Ascending aorta (tissue), 1 donor: ENCODE measurements around the genes TYW5 and CASP10.

DNA sequence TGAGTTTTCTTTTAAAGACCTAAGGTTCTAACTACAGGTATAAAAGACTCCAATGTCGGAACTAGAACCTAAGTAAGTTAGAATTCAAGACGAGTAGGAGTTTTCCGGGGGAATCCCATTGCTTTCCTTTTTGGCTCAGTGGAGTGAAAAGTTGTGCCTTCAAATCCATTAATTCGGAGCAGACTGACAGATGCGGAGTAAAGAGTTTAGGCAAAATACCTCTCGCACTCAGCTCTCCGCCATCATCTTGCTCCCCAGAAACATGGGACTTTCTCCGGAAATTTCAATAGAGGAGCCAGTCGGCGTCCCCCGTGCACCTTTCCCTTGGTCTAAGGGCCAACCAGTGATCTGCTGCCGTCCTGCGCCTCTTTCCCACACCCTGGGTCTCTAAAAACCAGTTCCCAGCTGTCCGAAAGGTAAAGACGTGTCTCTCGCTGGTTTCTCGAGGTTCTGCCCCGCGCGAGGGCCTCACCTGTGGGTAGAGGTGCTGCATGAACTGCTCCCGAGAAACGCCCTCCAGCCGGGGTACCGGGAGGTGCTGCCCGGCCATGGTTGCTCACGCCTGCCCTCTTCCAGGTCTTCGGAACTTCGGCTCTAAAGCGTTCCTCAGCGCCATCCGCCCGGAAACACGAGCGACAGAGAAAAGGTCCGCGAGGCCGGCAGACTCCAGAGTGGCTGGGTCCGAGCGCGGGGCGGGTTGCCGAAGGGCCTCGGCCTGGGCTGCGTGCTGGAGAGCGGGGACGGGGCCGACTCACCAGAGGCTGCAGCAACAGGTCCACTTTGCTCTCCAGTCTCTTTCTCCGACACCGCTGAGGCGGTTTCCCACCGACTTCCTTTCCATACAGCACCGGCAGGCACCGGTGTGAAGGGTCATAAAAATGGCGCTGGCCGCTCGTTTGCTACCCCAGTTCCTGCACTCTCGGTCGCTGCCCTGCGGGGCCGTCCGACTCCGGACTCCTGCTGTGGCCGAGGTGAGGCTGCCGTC lies at the start of gene TYW5:
TYW5 (minus strand) TSS at position 571 of the 985 bp plus-strand sequence.
- PRO-cap: bidirectional peak, plus-strand start at position 669 of the sequence, minus-strand start at position 572 of the sequence

- PRO-cap: no peak
These were observed 150.1 kb upstream of the SPATS2L start for GRCh38 chr2:200156434-200156717.

- PRO-cap: no peak
These were observed 78.1 kb downstream of the KCTD18 start for GRCh38 chr2:200431539-200432389.

- PRO-cap: no peak
These were observed 28.5 kb downstream of the AOX1 start for GRCh38 chr2:200614172-200614847.

DNA sequence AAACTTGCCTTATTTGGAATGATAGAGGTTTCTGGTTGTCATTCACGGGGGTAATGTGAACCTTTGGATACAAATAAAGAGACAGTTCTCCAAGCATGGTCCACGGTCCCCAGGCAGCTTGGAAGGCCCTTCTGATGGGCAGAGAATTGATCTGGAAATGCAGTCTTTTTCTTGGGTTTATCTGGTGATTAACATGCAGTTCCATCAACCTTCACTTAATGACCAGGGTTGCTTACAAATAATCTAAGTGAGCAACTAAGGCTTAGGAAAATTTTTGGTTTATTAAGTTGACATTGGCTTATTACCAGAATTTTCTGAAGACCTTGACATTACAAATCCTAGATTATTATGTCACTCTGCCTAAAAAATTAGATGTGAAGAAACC lies 69.8 kb downstream of the AOX1 start:
- PRO-cap: no peak

DNA sequence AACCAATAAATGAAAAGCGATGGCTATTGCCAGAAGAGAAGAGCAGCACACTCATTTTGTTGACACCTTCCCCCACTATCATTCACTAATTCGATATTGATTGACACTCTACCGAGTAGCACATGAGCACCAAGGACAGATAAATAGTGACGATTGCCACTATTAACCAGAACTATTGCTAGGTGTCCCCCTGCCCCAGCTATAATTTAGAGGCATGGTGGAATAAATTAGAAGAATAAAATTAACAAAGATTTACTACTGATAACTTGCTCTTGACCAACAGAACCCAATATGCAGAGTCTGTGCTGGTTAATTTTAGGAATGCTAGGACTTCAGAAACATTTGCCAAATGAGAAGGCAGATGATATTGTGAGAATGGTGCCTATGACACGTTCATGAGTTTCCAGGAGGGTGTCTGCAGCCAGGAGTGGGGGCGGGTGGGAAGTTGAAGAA lies 101.7 kb upstream of the BZW1 start:
- PRO-cap: no peak

DNA sequence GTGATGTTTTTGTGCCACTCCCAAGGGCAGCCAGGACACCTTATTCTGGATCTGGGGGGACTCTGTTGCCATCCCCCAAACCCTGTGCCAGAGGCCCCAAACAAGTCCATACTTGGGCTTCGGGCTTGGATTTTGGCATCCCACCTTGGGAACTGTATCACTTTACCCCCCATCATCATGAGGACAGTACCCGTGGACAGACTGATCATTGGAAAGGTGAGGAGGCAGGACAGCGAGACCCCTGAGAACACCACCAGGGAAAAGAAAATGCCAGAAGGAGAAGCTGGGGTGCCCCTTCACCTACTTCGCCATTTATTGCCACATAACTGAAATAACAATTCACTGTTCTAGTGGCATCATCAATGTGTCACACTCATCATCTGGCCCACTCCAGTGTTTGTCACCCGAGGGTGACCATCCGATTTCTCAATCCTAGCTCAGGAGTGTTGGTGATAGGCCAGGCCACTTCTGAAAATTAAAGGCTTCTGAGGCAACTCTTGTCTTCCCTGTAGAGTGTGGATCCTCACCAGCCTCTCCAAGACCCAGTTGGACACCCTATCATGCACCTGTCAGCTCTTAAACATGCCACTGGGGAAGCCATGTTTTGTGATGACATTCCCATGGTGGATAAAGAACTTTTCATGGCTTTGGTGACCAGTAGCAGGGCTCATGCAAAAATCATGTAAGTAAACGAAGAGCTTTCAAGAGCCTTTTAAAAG lies 63.0 kb upstream of the BZW1 start:
- PRO-cap: no peak

DNA sequence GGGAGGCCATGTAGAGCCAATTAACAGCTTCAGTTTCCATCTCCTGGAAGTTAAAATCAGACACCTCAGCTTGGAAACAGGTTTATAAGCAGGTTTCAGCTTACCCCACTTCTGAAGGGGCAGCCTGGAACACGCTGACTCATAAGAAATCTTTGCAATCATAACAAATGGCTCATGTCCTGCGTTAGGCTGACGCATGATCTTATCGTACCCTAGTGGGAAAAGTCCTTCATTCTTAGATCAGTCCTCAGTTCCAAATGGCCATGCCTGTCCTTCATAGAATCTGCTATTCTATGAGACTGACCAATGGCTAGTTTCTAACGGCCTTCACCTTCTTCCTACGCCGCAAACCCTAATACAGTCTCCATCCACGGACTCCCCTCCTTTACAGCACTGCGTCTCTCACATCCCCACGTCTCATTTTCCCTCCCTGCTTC lies 24.3 kb upstream of the BZW1 start:
- PRO-cap: no peak

DNA sequence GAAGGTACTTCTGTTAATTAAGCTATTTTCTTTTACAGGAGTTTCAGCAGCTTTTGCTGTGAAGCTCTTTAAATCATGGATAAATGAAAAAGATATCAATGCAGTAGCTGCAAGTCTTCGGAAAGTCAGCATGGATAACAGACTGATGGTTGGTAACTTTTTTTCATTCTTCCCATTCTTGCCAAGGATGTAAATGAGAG lies 6.1 kb downstream of the BZW1 start:
- PRO-cap: no peak

- PRO-cap: no peak
These were observed 2.5 kb downstream of the CLK1 start for GRCh38 chr2:200861993-200862413.

DNA sequence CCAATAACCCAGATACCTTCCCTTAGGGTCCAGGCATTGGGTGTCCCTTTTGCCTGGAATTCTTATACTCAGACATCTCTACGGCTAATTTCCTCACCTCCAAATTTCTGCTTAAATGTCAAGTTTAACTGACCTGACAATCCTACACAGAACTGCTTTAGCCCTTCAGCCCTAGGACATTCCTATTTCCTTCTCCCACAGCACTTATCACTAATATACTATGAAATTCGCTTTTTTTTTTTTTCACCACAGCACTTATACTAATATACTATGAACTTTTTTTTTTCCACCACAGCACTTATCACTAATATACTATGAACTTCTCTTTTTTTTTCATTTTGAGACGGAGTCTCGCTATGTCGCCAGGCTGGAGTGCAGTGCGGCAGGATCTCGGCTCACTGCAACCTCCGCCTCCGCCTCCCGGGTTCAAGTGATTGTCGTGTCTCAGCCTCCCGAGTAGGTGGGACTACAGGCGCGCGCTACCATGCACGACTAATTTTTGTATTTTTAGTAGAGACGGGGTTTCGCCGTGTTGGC lies 612 bp downstream of the PPIL3 start:
- PRO-cap: no peak

DNA sequence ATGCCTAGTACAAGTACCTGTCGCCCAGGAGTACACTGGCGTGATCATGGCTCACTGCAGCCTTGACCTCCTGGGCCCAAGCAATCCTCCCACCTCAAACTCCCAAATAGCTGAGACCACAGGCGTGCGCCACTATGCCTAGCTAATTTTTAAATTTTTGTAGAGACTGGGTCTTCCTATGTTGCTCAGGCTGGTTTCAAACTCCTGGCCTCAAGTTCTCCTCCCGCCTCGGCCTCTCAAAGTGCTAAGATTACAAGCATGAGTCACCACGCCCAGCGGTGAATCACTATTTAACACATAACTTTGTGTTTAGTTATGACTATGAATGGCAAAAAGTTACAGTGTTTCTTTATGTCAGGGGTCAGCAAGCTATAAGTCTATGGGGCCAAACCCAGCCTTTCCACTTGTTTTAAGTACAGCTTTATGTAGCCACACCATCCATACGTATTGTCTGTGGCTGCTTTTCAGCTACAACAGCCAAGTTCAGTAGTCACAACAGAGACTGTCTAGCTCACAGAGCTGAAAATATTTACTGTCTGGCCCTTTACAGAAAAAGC lies 18.8 kb downstream of the ORC2 start:
- PRO-cap: no peak

DNA sequence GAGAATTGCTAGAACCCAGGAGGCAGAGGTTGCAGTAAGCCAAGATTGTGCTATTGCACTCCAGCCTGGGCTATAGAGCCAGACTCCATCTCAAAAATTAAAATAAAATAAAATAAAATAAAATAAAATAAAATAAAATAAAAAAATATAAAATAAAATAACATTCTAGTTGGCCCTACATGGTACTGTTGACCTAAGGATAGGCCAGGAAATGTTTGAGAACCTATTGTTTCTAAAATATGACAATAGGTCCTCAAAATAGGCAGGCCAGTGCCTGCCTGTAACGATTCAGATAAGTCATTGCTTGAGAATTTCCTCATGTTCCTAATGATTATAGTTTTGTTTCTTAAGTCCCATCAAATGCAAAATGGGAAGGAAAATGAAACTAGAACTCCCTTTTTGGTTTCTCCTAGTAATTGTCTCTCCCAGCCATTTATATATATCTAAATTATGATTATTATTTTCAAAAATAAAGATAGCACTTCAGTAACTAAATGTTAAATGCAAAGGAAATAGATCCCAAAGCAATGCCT lies 18.6 kb downstream of the CFLAR start:
- PRO-cap: no peak

- PRO-cap: no peak
These were observed 8.3 kb upstream of the CASP10 start for GRCh38 chr2:201174515-201175169.

GRCh38 chr2:201182654-201183841 lies at the start of gene CASP10:
CASP10 (plus strand) TSS chr2:201183141.
- PRO-cap: no peak

DNA sequence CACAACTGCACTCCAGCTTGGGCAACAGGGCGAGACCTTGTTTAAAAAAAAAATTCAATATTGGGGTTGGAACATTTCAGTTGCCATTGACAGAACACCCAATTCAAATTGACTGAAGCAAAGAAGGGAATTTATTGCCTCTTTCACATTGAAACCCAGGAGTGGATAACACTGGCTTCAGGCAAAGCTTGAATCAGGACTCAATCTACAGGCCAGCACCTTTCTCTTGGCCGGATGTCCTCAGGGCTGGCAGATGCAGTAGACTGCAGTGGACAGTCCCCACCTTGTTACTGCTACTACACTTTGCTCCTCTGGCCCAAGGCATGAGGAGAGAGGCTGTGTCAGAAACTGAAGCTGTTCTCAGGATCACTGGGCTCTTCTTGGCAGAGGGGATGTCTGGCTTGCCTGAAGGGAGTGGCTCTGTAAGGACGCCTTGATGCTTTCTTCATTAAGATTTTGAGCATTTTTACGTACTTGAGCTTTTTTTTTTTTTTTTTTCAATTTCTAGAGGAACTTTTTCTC lies 36.3 kb downstream of the CASP10 start:
- PRO-cap: no peak

GRCh38 chr2:201219748-201220753 lies 37.1 kb downstream of the CASP10 start:
- PRO-cap: no peak

DNA sequence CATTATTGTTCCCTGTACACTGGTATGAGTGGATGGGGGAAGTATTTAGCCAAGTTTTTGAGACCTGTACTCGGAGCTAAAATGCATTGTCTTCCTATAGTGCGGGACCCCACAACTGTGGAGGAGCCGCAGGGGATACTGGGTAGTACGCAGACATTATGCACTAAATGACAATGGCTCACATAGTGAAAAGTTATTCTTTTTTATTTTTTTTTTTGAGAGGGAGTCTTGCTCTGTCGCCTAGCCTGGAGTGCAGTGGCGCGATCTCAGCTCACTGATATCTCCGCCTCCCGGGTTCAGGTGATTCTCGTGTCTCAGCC lies 26.1 kb upstream of the CASP8 start:
- PRO-cap: no peak

DNA sequence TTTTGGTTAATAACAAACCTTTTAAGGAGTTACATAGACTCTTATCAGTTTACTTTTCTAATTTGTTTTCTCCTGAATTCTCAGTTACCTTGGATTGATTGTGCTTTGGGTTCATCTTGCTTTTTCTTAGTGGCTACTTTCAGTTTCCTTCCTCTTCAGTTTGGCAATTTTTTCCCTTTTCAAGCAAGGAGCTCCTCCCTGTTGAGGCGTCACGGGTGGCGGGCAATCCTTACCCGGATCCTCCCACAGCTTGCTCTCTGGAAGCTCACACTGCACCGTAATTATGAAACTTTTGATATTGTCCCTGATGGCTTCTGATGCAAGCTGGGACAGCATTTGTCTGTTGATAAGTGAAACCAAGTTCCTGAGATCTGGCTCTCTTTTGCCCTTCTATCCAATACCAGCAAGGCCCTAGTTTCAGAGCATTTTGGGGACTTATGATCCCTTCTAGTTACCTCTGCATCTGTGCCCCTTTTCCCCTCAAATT lies 20.8 kb upstream of the CASP8 start:
- PRO-cap: no peak

DNA sequence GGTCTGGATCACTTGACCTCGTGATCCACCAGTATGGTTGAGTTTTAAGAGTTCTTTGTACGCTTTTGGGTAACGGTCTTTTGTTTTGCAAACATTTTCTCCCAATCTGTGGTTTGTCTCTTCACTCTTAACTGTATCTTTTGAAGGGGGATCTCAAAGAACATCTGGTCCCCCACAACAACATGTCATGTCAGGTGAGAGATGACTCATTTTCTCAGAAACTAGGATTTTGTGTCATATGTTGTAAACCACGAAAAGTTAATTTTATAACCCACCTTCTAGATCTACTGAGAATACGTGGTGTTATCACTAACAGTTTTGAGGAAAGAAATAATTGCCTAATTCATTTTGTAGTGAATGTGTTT lies 7.9 kb upstream of the CASP8 start:
- PRO-cap: no peak